Mammary microvascular endothelial cell (primary cell): ENCODE measurements around the gene MAN2A2.

GRCh38 chr15:90034975-90035466 lies 33.9 kb downstream of the ZNF710 start:
- RAMPAGE, long total RNA, result no peak

GRCh38 chr15:90093989-90094324 lies 8.3 kb downstream of the IDH2 start:
- RAMPAGE, long total RNA, result no peak

DNA sequence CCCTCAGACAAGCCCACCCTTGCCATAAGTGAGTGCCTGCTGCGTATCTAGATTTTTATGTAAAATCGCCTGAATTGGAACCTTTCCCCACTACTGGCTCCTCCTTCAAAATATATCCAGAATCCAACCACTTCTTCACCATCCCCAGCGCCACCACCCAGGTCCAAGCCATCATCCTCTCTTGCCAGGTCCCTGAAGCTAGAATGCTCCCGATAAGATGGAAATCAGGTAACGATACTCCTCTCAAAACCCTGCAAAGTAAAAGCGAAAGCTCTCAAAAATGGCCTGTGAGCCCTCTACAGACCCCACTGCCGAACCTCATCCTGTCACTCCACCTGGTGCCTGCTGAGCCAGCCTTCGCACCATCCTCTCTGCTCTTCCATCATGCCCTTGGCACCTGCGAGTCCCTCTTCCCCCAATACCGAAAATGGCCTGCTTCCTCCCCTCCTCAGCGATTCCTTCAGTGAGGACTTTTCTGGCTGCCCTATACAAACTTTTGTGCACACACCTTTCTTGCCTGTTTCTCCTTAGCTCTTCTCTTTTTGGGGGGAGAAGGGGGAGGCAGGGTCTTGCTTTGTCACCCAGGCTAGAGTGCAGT lies 3.2 kb downstream of the IDH2 start:
- RAMPAGE, long total RNA, result no peak

- RAMPAGE, long total RNA, result no peak
Observed at GRCh38 chr15:90203898-90204320, 2.8 kb downstream of the SEMA4B start.

DNA sequence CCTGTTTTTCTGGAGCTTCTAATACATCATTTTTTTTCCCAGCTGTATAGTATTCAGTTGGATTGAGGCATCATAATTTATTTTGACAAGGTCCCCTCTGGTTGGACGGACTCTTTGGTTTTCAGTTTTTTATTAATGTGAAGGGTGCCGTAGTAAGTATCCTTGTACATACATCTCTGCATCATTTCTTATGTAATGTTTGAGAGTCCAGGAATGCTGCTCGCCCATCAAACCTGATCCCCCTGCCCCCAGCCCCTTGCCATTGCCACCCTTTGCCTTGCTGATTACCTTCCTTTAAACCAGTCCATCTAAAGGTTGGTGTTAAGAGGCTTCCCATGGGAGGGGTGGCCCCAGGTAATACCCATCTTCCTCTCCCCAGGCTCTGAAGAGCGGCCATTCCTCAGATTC lies 15.9 kb downstream of the SEMA4B start:
- RAMPAGE, long total RNA, result no peak

DNA sequence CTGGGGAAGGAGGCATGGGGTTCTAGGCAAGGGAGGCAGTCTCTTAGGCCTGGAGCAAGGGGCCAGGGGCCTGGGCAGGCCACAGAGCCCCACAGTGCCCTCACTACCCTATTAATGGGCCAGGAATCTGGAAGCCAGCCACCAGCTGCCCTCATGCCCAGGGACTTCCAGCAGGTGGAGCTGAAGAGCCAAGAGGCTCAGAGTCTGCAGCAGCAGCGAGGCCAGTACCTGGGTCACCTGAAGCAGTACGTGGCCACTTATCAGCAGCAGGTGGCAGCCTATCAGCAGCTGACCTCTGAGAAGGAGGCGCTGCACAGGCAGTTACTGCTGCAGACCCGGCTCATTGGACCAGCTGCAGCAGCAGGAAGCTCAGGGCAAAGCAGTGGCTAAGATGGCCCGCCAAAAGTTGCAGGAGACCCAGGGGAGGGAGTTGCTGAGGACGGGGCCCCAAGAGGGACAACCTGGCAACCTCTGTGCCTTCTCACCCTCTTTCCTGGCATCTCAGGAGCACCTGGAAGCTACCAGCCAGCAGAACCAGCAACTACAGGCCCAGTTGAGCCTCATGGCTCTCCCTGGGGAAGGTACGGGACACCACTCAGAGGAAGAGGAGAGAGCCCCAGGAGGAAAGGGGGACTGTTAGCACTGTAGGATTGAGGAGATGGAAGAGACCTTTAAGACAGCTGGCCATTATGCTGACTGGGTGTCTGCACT lies 28.0 kb downstream of the NGRN start:
- RAMPAGE, long total RNA, result no peak

DNA sequence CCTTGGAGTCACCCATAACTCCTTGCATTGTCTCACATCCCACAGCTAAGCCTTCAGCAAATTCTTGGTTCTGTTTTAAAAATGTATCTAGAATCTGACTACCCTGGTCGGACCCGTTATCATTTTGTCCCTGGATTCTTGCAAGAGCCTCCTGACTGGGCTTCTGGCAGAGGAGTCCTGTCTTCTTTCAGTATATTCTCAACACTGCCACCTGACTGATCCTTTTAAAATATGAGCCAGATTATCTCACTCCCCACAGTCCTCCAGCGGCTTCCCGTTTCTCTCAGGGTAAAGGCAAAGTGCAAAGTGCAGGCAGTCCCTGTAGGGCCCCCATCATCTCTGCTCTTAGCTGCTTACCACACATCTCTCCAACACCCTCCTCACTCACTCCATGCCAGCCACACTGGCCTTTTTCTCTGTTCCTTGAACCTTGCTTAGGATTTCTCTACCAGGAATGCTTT lies 28.4 kb downstream of the CRTC3 start:
- RAMPAGE, long total RNA, result no peak

GRCh38 chr15:90750287-90750686 lies 33.1 kb downstream of the BLM start:
- RAMPAGE, long total RNA, result no peak

- RAMPAGE, long total RNA, result no peak
Observed at GRCh38 chr15:90819455-90819772, 49.0 kb upstream of the FURIN start.

DNA sequence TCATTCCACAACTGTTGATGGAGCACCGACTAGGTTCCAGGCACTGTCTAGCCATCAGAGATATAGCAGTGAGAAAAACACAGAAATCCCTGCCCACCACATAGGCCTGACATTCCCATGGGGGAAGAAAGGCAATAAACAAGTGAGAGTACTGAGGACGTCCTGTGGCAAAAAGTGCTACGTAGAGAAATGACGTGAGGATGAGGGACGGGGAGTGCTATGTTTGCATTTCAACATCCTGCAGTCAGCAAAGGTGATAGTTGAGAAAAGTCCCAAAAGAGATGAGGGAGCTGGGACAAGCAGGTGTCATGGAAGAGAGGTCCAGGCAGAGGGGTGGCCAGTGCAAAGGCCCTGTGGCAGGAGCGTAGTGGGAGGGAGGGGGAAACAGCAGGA lies 10.5 kb upstream of the FURIN start:
- RAMPAGE, long total RNA, result no peak

DNA sequence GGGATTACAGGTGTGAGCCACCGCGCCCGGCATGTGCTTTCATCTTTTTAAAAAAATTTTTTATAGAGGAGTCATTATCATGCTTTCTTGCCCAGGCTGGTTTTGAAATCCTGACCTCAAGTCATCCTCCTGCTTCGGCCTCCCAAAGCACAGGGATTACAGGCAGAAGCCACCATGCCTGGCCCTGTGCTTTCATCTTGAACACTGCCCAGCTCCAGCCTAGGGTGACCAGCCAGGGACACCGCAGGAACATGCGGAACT lies 8.0 kb upstream of the FURIN start:
- RAMPAGE, long total RNA, result no peak

GRCh38 chr15:90881034-90881824 lies 3.1 kb upstream of the FES start:
- RAMPAGE, long total RNA, result no peak

DNA sequence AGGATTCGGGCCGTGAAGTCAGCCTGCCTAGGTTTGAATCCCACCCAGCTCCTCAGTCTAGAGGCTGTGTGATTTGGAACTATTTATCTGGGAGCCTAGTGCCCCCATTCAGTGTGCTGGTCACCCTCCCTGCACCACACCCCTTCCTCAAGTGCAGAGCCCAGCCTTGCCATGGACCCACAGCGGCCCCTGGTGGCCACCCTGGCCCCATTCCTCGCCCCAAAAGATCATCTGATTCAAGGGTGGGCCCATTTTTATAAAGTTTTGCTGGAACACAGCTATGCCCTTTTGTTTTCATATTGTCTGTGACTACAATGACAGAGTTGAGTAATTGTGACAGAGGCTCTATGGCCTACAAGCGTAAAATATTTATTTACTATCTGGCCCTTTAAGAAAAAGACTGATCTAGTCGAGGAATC lies 1.7 kb downstream of the FES start:
- RAMPAGE, long total RNA, result no peak

- RAMPAGE, long total RNA, result no peak
Observed at GRCh38 chr15:90902822-90903672, at the start of gene MAN2A2. TSS of gene MAN2A2 (plus strand) at chr15:90903302.

- RAMPAGE, long total RNA, result no peak
Observed at GRCh38 chr15:90903673-90904251, 660 bp downstream of the MAN2A2 start.

DNA sequence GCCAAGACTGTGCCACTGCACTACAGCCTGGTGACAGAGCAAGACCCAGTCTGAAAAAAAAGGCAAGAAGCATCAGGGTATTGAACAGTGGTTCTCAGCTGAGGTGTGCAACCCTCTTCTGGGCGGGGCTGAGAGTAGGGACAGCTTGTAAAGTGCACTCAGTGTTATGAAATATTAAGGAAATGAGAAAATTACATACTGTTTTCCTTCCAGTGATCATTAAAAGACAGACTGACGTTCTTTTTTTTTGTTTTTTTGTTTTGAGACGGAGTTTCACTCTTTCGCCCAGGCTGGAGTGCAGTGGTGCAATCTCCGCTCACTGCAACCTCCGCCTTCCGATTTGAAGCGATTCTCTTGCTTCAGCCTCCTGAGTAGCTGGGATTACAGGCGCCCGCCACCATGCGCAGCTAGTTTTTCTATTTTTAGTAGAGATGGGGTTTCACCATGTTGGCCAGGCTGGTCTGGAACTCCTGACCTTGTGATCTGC lies 11.2 kb downstream of the MAN2A2 start:
- RAMPAGE, long total RNA, result no peak

DNA sequence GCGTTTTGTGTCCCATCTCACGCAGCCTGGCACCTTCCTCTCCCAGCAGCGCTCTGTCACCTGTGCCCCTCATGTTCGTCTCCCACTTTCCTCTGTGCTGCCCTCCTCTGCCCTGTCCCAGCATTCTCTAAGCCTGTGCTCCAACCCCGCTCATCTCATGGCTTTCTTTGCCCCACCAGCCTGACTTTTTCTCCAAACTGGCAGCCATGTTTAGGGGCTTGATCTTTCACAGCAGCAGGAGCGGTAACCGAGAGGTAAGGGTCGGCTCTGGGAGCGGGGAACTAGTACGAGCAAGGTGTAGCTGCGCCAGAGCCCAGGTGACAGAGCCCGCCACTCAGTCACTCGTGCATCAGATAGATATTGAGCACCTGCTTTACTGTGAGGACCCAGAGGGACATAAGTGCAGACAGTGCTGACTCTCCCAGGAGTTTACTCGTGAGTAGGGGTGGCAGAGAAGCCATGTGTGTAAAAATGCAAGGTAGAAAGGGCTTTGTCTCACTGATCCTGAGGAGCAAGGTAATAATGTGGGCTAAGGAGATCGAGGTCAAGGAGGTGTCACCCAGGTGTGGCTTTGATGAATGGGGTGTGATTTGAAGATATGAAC lies 13.4 kb downstream of the MAN2A2 start:
- RAMPAGE, long total RNA, result no peak

DNA sequence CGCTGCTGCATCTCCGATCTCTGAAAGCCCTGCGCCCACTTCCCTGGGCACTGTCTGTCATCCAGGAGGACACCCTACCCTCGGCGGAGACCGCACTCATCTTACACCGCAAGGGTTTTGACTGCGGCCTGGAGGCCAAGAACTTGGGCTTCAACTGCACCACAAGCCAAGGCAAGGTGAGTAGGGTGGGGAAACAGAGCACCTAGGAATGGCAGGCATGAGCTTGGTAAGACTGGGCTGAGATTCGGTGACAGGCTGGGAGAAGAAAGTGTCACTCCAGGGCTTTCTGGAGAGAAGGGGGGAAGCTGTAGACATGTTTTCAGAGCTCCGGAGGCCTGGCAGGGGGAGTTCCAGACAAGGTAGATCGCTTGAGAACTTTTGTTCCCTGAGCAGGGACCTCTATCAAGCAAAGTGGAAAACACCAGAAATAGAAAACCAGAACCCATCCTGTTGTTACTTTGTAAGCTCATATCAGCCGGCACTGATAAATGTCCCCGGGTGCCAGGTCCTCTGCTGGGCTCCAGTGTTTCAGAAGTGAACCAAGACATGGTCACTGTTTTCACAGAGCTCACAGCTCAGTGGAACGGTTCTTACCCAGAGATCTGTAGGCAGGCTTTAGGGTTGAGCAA lies 13.7 kb downstream of the HDDC3 start:
- RAMPAGE, long total RNA, result no peak

GRCh38 chr15:90949205-90950309 lies 5.1 kb upstream of the RCCD1 start:
- RAMPAGE, long total RNA, result no peak

- RAMPAGE, long total RNA, result no peak
Observed at GRCh38 chr15:90959730-90960546, 5.3 kb downstream of the RCCD1 start.